Measurements from ENCODE around the genes PEAK1 and SH2D7.

DNA sequence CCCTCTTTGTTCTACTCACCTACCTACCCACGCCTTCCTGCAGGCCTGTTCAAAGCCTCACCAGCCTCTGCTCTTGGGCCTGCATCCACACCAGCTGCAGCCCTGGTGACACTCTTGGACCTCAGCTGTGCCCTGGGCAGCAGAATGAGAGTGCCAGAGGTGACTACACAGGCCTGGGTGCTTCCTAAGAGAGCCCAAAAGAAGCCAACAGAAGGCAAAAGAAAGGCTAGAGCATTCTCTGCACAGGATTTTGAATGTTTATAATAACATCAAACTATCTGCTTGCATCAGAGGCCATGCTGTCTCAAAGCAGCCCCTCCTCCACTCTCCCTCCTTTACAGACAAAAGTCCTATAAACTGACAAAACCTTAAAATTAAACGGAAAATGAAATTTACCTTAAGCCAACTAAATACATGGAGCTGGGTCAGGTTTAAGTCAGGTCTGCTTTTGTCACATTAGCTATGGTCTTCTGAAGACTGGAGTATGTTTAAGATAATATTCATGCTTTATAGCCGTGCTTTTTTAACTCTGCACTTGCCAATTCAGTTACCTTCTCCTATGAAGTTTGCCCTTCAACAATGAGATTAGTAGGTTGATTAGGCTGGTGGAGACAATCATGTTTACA lies 95.6 kb downstream of the ETFA start:
- RAMPAGE, long total RNA: no peak
- RRBS: no CpG with 5 or more reads among the region's 3 CpGs

GRCh38 chr15:76576543-76577241 lies 240.1 kb downstream of the ISL2 start:
- RAMPAGE, long total RNA: no peak
- RRBS: no CpG with 5 or more reads among the region's 8 CpGs

DNA sequence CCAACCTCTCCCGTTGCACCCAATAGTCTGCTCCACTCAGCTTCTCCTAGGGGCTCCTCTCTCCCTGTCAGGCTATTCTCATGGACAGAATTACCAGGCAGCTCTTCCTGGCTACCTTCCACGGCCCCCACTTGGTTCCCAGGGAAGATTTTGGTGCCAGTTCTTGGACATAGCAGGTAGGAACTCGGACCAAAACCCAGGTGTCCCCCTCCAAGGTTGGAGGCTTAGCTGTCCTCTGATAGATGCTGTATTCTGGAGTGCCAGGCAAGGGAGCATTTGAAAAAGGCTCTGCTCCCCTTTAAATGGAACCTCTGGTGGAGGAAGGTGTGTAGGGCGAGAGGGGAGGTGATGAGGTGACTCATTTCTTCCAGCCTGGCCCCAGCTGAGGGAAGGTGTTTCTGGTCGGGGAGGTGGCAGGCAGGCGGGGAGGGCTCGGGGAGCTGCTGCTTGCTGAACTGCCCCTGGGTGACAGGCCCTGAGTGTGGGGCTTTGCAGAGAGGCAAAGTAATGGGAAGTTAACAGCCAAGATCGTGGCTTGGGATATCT lies 18.7 kb downstream of the PSTPIP1 start:
- RAMPAGE, long total RNA: no peak
- RRBS: no CpG with 5 or more reads among the region's 8 CpGs

DNA sequence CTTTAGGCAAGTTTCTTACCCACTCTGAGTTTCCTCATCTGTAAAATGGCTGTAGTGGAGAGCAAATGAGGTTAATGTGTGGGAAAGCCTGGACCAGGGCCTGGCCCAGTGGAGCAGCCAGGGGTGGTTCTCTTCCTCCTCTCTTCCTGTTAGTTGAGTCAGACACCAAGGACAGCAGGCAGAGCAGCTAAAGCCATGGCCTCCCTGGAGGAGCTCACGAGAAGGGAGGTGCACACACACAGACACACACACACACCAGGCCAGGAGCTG lies 33.2 kb upstream of the TSPAN3 start:
- RAMPAGE, long total RNA: no peak
- RRBS: no CpG with 5 or more reads among the region's 1 CpG

DNA sequence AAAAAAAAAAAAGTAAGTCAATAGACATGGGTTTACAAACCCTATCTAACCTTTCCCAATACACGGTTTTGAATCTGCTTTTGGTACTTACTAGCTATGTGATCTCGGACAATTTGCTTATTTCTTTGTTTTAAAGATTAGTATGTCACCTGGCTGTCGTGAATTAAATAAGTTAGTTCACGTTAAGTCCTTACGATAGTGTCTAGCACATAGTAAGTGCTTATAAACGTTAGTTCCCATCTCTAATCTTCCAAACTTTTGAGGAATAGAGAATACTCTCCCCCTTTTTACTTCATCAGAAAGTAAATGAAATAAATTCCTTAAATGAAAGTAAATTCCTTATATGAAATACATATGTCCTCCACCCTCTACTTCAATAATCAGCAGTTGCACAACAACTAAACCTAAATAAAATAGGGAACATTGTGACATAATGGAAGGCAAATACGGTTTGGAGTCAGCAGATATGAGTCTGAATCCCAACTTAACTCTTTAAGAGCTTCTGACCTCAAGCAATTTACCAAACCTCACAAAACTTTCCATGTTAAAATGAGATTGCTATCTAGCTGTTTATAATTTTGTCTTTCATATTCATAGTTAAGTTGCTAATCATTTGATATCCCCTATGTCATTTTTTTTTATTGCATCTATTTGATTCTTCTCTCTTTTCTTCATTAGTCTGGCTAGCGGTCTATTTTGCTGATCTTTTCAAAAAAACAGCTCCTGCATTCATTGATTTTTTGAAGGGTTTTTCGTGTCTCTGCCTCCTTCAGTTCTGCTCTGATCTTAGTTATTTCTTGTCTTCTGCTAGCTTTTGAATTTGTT lies 134.6 kb downstream of the PEAK1 start:
- RAMPAGE, long total RNA: no peak
- RRBS: no CpG with 5 or more reads among the region's 9 CpGs

- RAMPAGE, long total RNA: no peak
- RRBS: no CpG with 5 or more reads among the region's 3 CpGs
Observed at GRCh38 chr15:77358349-77358835, 61.5 kb downstream of the PEAK1 start.

- RAMPAGE, long total RNA: no peak
- RRBS: no CpG with 5 or more reads among the region's 2 CpGs
Observed at GRCh38 chr15:77414110-77414520, 5.8 kb downstream of the PEAK1 start.

DNA sequence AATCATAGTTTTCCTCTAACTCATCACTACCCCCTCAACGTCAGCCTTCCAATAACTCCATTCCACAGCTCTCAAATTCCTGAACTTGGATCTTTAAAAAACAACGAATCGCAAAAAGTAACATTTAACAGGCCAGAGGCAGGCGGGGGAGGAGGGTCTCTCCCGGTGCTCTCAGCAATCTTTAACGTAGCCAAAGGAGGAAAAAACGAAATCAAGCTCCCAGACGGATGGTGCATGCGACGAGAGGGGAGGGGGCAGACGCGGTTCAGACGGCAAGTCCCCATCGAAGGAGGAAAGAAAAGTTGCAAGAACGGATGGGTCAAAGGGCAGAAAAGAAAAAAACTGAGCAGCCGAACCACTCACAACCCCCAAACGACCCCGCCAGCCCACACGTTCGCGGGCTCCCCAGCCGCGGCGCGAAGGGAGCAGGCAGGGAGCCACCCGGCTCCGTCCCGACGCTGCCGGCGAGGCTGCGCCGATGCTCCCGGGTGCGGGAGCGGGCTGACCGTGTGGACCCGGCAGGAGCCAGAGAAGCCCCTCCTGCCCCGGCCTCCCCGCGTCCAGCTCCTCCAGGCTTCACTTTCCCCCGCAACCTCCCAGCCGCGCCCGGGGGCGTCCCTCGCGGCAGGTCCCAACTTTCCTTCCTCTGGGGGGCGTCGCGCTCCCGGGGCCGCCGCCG lies 705 bp downstream of the PEAK1 start:
- RAMPAGE, long total RNA: no peak
- RRBS: 2% methylated on average over 17 of the region's 55 CpGs

GRCh38 chr15:77419904-77420852 lies at the start of gene PEAK1:
PEAK1 (minus strand) TSS chr15:77420104.
- RAMPAGE, long total RNA: start-site peak on the minus strand at chr15:77420097-77420200, 228 and 266 reads in 2 replicates; start-site peak on the plus strand at chr15:77420689-77420727, 434 and 395 reads in 2 replicates
- RRBS: 2% methylated on average over 9 of the region's 90 CpGs

DNA sequence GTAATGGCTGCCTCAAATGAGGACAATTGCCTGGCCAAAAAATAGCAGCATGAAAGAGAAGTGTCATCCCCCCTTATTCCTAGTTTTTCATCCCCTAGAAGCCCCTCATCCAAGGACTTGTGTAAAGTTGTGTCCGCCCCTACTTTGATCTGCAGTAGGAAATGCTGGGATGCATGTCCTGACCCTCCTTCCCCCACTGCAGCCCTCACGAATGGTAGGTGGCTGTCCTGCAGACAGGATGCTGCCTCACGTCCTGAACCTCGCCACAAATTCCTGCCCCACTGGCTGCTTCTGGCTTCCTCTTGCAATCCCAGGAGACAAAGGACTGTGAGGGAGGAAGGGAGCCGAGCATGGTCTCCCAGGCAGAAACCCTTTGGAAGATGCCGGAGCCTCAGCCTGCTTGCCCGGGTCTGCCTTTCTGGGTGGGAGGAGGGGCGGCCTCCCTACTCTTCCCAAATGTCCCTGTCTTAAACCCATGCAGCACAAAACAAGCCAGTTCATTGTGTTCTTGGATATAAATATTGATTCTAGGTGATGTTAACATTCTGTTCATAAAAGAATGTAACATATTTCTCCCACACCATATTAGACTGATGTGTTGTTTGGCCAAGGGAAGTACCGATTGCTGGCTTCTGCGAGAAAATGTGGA lies 75.1 kb downstream of the HMG20A start:
- RAMPAGE, long total RNA: no peak
- RRBS: no CpG with 5 or more reads among the region's 10 CpGs

GRCh38 chr15:77497827-77498513 lies 77.3 kb downstream of the HMG20A start:
- RAMPAGE, long total RNA: no peak
- RRBS: no CpG with 5 or more reads among the region's 8 CpGs

GRCh38 chr15:77738838-77739547 lies 106.3 kb upstream of the LINGO1 start:
- RAMPAGE, long total RNA: no peak
- RRBS: no CpG with 5 or more reads among the region's 18 CpGs

GRCh38 chr15:77836435-77836882 lies 203.7 kb upstream of the LINGO1 start:
- RAMPAGE, long total RNA: no peak
- RRBS: no CpG with 5 or more reads among the region's 4 CpGs

- RAMPAGE, long total RNA: no peak
- RRBS: no CpG with 5 or more reads among the region's 15 CpGs
Observed at GRCh38 chr15:77993909-77994553, 83.5 kb downstream of the TBC1D2B start.

GRCh38 chr15:78016926-78017276 lies 60.6 kb downstream of the TBC1D2B start:
- RAMPAGE, long total RNA: no peak
- RRBS: no CpG with 5 or more reads among the region's 1 CpG

DNA sequence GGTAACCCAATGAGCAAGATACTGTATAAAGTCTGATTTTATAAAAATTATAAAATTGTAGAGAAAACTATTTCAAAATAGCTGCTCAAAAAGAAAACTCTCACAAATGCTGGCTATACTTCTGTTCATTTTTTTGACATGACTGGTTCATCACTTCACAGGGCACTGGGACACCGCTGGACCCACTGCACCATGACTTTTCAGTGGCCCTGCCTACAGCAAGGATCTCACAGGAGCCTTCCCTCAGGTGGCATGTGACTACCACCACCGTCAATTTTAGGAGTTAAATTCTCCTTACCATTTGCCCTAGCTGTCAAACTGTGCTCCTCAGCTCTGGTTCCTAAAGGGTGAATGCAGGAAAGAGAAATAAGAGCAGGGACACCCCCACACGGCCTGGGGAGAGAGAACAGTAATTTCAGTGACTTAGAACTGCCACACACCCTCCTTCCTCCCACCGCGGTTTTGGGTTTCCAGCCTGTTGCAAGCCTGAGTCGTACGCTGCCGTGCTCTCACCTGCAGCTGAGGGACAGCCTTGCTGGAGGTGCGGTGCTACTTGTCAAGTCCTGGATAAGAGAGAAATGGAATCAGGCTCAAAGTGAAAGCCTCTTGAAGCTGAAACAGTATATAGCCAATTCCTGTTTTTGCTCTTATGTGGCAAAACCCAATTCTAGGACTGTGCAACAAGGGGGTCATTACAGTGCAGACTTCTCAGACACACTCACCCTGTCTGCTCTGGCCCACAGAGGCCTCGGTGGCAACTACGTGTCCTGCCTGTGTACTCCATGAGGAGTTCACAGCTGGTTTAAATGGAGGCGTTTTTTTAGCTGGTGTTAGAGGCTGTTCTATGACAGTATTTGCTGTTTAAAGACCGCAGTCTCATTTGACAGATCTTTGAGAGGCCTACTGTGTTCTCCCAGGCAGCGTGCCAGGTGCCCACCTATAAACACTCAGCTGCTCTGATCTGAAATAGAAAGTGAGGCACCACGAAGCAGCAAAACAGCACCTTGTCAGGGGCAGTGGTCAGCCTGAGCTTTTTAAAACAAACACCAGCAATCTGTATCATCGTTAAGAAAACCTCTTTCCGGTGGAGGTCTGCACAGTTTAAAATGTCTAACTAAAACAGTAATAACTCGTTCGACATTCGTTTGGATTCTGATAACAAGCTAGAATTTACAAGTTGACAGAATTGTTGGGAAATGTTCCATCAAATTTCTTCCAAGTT lies 42.9 kb downstream of the TBC1D2B start:
- RAMPAGE, long total RNA: no peak
- RRBS: no CpG with 5 or more reads among the region's 20 CpGs

GRCh38 chr15:78037973-78038293 lies 39.6 kb downstream of the TBC1D2B start:
- RAMPAGE, long total RNA: no peak
- RRBS: no CpG with 5 or more reads among the region's 4 CpGs

- RAMPAGE, long total RNA: no peak
- RRBS: no CpG with 5 or more reads among the region's 4 CpGs
Observed at GRCh38 chr15:78092362-78092694, at the start of gene SH2D7. SH2D7 (plus strand) TSS chr15:78092561.

DNA sequence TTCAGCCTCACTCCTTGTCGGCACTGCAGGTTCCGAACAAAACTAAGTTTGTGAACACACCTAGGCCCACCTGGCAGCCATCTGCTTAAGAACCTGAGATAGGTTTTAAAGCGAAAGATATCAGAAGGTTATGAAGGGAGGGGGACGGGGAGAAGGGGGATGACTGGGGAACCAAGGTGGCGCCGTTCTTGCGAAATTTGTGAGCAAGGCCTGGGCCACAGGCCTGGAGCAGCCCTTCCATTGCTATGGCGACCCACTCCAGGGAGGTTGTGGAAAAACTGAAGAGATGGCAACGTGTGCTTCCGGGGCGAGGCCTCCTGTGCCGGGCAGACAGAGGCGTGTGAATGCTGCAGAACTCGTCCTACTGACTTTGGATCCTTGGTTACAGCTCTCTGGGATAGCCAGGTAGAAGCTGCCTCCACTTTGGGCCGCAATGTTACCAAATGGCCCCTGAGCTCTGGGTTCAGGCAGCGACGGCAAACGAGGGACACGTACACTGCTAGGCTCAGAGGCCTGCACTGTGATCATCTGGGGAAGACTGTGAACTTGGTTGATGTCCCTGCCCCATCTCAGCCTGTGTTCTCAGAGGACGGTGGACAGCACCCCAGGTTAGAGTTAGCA lies 25.1 kb downstream of the ACSBG1 start:
- RAMPAGE, long total RNA: no peak
- RRBS: no CpG with 5 or more reads among the region's 20 CpGs

- RAMPAGE, long total RNA: no peak
- RRBS: no CpG with 5 or more reads among the region's 15 CpGs
Observed at GRCh38 chr15:78212643-78213287, 21.6 kb downstream of the ACSBG1 start.